Fallopian tube (tissue), 1 donor: Measurements from ENCODE around the gene ZNF557.

- PRO-cap = no peak
Observed at GRCh38 chr19:6686378-6686944, 16.5 kb upstream of the TNFSF14 start.

DNA sequence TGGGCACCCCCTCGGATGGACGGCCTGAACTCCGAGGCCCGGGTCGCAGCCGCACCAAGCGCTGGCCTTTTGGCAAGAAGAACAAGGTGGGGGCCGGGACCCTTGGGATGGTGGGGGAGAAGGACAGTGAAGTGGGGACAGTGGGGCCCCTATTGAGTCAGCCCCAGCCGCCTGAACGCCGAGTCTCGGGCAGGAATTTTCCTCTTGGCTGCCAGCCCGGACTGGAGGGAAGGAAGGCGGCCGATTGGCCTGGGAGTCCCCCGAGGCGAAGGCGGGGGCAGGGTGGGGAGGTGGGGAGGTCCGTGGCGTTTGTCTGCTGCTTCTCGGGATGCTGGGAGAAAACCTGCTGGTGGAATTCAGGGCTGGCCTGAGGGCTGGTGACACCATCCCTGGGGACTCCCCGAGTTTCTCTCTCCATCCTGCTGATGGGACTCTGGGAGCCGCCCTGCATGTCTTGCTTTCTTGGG lies 5.5 kb downstream of the TRIP10 start:
- PRO-cap = no peak

DNA sequence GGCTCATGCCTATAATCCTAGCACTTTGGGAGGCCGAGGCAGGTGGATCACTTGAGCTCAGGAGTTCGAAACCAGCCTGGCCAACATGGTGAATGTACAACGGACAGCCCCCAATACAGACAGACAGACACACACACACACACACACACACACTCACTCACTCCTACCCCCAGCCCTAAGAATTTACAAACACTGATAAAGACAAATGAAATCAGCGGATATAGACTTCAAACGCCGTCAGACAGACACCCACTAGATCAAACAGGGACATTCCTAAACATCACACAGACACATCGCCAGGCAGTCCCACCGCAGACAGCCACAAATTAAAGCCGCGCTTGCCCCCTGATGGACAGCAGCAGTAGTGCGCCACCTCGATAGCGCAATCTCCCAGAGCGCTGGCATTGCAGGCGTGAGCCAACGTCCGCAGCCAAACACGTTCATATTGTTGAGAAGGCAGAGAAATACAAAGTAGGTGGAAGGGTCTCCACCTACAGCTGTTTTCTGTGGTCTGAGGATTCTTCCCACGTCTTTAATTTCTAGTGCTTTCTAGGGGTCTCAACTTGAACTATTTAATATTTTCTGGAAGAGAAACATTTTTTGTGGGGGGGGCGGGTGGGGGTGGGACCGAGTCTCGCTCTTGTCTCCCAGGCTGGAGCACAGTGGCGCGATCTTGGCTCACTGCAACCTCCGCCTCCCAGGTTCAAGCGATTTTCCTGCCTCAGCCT lies 24.6 kb upstream of the ADGRE1 start:
- PRO-cap = no peak

DNA sequence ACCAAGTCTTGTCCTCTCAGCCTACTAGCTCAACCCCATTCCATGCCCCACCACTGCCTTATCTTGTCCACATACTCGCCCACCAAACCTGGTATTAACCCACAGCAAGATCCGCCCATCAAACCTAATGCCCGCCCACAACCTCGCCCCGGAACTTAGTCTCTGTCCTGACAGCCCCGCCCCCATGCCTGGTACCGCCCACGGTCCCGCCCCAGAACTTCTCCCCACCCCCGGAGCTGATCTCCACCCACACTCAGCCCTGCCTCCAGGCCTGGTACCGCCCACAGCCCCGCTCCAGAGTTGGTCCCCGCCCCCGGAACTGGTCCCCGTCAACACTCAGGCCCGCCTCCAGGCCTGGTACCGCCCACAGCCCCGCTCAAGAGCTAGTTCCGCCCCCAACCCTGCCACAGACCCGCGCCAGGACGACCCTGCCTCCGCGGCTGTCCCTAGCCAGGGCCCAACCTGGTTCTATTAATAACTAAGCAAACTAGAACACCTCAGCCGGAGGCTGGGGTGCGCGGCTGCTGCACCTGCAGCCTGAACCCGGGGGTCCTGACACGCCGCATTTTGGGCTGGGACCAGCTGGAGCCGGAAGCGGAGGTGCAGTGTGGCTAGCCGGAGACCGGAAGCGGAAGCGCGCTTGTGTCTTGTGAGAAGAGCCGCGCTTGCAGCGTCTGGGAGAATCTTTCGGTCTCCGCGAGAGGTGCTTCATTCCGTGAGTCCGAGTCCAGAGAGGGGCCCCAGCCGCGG lies at the start of gene ZNF557:
Gene ZNF557, plus strand, starts transcription at position 645 of the 750 bp plus-strand sequence.
- PRO-cap = bidirectional peak, plus-strand start at position 386 of the sequence, minus-strand start at position 129 of the sequence; bidirectional peak, plus-strand start at position 650 of the sequence, minus-strand start at position 569 of the sequence

GRCh38 chr19:7069809-7070272 lies 338 bp downstream of the ZNF557 start:
- PRO-cap = no peak

DNA sequence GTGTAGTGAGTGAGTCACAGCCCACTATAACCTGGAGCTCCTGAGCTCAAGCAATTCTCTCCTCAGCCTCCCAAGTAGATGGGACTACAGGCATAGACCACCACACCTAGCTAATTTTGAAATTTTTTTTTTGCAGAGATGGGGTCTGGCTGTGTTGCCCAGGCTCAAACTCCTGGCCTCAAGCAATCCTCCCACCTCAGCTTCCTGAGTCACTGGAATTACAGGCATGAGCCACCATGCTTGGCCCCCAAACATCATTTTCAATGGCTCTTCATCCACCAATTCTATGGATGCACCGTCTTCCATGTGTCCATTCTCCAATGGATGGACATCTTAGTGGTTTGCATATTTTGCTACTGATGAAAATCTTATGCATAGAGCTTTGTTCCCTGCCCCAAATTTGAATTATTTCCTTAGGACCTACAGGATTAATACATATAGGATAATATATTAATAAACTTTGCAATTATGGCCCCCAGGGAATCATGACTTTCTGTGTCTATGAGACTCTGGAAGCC lies 69.0 kb downstream of the ZNF557 start:
- PRO-cap = no peak

DNA sequence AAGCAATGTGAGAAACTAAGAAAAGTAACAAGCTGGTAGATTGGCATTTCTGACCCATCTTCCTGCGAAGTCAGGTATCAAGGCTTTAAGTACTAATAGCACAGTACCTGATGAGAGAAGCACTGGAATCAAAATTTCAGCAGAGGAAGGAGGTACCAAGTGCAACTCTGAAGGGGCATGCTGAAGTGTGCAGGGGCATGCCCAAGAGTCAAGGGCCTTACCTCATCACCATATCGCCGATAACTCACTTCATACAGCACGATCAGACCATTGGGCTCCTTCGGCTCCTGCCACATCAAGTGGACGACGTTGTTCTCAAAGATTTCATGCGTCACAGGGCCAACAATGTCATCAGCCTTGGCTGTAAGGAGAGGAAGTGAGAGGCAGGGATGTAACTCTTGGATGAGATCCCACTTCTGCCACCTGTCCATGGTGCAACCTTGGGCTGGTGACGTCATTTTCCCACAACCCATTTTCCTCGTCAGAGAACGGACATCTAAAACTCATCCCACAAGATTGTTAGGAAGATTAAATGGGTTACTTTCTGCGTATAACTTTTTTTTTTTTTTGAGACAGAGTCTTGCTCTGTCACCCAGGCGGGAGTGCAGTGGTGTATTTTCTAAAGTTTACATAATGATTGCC lies 72.1 kb downstream of the ZNF557 start:
- PRO-cap = no peak

- PRO-cap = no peak
Observed at GRCh38 chr19:7149993-7150803, 80.7 kb downstream of the ZNF557 start.

GRCh38 chr19:7197714-7198675 lies 96.2 kb downstream of the INSR start:
- PRO-cap = bidirectional peak, plus-strand start at chr19:7198310, minus-strand start at chr19:7198076

GRCh38 chr19:7202768-7203778 lies 91.1 kb downstream of the INSR start:
- PRO-cap = no peak

GRCh38 chr19:7428560-7429340 lies 60.1 kb downstream of the PEX11G start:
- PRO-cap = no peak

DNA sequence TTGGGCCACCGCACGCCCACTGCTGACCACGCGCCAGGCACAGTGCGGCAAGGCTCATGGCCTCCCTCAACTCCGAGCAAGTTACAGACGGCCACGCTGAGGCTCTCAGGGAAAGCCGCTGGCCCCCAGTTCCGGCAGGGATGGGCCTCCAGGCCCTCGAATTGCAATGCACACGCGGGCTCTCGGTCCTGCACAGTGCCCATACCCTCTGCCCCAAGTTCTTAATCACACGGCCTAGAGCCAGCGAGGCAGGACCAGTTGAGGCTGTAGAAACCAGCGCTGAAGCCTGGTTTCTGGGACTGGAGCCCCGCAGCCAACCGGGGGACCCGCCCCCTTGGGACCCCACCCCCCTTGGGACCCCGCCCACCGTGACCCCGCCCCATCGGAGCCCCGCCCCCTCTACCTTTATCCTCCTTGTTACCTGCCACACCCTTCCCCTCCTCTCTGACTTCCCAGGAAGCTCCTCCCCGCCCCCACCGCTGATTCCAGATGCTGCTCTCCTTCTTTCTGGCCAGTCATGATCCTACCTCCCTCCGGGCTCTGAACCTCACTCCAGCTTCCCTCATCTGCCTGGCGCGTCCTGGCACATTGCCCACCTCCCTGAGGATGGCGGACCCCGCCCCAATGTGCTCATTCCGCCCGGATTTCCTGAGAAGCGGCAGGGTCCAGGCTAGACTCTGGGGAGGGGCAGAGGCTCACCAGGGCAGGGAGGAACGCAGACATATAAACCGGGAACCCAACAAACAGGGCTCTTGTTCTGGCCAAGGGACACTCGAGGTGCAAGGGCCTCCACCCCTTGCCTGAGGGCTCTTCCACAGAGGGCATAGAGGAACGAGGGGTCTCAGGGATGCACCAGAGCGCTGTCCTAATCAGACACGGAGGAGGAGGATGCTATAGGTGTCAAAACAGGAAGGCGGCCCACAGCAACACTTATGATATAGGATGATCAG lies 5.8 kb downstream of the PEX11G start:
- PRO-cap = no peak

DNA sequence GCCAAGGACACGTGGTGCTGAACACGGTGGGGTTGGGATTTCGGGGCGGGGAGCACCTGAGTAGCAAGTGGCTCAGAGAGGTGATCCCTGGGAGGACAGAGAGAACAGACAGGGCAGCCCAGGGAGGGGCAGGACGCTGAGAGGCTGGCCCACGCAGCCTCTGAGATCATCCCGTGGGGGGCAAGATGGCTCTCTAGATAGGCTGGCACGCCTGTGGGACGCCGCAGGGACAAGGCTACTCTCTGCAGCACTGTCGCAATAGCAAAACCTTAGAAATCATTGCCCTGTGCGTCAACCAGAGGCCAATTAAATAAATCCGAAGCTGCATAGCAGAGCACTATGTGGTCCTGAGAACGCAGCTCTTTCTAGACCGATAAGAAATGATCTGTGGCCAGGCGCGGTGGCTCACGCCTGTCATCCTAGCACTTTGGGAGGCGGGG lies 5.1 kb downstream of the PEX11G start:
- PRO-cap = no peak

- PRO-cap = no peak
Observed at GRCh38 chr19:7611647-7612004, 16.0 kb downstream of the CAMSAP3 start.

- PRO-cap = no peak
Observed at GRCh38 chr19:7622377-7622850, 6.9 kb downstream of the XAB2 start.

DNA sequence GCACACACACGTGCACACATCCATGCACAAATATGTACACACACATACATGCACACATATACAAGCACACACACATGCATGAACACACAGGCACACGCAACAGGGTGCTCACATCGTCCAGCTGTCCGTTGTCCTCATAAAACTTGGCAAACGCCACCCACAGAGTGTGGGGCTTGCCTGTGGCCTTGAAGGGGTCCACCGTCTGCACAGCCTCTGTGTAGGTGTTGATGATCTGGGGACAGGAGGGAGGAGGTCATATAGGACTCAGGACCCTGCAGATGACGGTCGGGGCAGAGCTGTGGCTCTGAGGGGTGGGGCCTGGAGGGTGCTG lies 6.3 kb downstream of the XAB2 start:
- PRO-cap = no peak

DNA sequence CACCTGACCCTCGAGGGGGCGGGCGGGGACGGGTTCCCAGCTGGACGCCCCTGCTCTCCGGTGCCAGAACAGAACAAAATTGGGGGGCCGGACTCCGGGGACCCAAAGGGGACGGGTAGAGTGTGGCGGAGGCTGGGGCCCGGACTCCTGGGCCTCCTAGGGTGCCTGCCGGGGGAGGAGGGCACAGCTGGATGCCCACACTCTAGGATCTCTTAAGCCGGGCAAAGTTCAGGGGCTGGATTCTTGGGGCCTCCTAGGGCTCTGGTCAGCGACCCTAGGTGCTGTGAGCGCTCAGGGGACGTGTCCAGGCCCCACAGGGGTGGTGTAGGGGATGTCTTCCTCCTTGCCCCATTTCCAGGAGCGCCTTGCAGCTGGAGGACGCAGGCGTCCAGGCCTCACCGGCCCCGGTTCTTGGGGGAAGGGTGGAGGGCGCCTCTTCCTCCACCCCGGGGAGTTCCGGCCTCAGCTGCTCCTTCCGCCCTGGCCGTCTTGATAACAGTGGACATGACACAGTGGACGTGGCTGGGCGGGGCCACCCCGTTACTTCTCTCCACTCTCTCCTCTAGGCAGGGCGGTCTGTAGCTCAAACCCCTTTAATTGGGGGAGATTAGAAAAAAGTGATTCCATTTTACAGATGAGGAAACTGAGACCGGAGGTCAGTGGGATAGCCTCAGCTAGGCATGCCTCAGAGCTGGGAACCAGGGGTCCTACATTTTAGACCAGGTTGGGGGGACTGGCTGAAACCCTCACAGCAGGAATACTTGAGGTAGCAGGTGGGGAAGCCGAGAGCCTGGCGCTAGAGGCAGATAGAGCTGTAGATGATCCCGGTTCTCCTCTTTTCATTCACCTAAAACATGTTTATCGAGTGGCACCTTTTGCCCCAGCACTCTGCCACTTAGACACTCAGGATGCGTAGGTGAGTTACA lies 662 bp downstream of the STXBP2 start:
- PRO-cap = unidirectional peak, minus-strand start at position 413 of the sequence

DNA sequence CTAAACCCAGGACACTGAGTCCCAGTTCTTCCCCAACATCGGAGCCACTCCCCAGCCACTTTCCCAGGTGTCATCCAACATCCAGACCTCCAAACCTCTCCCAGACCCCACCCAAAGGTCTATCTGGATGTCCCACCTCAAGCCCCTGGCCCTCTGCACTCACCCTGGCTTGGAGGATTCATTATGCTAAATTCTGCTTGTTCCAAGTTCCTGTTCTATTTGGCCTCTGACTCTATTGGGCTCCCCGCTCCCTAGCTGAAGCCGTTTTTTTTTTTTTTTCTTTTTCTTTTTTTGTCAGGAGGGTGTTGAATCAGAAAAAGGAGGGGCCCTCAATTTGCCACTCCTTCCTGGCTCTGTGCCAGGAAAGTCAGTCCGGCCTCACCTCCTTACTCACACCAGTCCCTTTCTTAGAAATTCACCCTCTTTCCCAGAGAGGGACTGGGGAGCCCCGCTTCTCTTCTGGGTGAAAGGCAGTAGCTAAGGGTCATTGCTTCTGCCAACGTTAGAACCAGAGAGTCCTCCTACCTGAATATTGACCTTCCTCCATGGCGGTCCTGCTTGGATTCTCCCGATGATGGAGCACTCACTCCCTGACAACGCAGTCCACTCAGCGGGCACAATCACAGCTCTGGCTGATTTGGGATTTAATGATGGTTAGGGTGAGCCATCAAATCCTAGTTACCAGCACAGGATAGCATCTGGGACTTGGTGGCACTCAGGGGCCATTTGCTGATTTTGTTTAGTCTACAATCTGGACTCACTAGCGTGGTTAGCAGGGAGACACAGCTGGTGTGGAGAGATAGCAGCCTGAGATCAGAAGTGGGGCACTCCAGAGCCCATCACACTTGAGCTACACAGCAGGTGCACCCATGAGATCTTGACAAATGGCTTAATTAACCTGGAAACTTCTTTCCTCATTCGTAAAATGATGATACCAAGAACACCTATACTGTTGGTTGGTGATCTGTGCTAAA lies 2.4 kb downstream of the FCER2 start:
- PRO-cap = no peak

DNA sequence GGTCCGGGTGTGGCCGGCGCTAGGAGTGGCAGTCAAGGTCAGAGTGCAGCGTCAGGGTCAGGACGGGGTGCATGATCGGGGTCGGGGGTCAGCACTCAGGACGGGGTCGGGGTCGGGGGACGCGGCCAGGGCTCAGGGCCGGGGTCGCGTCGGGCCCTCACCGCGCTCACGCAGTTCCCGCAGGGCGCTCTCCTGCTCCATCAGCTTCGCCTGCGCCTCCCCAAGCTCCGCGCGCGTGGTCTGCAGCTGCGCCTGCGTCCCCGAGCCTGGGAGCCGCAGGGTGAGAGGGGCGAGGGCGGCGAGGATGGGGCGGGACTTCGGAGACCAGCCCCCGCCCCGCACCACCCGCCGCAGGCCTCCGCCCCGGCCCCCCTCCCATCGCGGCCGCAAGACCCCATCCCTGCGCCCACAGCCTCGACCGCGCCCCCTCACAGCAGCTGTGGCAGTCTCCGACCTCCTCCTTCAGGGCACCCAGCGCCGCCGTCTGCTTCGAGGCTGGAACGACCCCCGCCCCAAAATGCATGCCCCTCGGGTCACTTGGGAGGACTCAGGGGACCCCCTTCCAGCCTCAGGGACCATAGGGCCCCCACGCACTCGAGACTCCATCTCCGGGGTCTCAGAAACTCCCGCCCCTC lies 1.2 kb downstream of the CLEC4G start:
- PRO-cap = no peak

- PRO-cap = no peak
Observed at GRCh38 chr19:7749011-7749498, 1.7 kb upstream of the CD209 start.